ENCODE measurements around a stretch of chr17.

- RRBS, result no CpG with 5 or more reads among the region's 3 CpGs
These were observed 26.4 kb downstream of the STAT3 start for GRCh38 chr17:42361858-42362315.

DNA sequence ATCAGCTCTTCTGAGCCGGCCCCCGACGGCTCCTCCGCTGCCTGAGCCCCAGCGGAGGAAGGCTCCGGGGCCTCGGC, 251 bp downstream of the CAVIN1 start:
- RRBS, result 2% methylated on average over 6 of the region's 7 CpGs

GRCh38 chr17:42456363-42457172, 2.1 kb upstream of the ATP6V0A1 start:
- RRBS, result no CpG with 5 or more reads among the region's 3 CpGs

GRCh38 chr17:42490316-42490741, 31.7 kb downstream of the ATP6V0A1 start:
- RRBS, result no CpG with 5 or more reads among the region's 1 CpG

DNA sequence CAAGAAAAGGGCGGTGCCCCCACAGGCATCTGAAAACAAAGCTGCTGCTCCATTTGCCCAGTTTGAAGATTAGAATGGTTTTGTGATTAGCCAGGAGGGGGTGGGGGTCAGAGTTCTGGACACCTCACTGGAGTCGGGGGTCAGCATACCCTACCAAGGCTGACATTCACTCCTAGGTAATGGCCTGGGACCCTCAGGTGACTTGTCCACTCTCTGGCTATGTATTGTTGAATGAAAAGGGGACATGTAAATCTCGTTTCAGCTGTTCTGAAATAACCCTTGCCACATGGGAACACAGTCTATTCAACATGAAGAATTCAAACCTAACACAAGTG, 16.8 kb upstream of the NAGLU start:
- RRBS, result no CpG with 5 or more reads among the region's 3 CpGs

- RRBS, result no CpG with 5 or more reads among the region's 10 CpGs
These were observed 898 bp downstream of the NAGLU start for GRCh38 chr17:42536927-42537351.

DNA sequence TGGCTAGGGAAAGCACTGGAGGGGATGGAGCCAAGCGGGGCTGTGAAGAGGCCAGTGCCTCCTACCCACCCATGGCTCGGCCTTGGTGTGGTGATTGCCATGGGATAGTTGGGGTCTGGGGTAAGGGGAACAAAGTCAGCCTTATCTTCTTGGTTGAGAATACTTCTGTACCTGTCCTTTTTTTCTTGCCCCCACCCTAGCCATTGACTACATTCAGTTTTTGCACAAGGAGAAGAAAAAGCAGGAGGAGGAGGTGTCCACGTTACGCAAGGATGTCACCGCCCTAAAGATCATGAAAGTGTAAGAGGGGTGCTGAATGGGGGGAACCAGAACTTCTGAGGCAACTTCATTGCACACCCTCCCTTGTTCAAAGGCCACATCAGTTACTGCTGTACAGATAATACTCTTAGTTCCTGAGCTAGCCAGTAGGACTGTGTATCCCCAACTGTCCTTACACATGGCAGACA, 2.4 kb downstream of the MLX start:
- RRBS, result no CpG with 5 or more reads among the region's 5 CpGs

DNA sequence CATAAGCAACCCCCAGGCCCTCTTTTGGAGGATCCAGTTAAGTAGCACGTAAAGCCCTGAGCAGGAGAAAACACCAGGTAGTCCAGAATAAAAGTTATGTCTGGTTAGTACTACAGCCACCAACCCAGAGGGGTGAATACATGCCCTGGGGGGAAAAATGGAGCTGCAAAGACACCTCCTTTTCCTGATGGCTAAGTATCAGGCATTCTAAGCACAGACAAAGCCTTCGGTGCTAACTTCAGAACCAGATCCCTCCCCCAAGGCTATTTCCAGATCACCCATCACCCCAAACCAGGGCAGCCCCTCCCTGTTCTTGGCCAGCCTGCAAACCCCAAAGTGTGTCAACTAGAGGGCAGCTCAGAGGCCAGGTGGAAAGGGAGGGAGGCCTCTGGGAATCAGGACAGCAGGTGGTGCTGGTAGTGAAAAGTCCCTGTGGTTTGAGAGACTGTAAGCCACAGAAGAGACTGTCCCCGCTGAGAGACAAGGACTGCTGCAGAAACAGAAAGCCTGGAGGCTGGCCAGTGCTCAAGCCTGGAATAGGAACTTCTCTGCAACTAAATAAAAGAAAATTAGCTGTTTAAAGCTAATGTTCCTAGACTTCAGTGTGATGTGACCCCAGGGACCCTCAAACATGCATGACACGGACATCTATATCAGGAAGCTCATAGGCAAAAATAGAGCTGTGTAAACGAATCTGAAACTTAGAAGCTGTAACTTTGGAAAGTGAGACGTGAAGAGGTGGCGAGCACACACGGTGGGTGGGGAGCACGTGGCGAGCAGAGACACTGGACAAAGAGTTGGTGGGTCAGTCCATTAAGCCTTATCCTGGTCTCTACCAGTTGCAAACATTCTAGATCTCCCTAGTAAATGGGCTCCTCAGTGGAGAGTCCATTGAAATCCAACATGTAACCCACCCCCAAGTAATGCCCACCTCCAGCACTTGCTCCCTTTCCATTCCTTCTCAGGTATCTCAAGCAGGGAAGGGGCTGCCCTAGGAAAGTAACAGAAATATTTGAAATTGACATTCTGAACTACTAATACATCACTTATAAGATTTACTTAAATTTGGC, 9.2 kb downstream of the TUBG1 start:
- RRBS, result no CpG with 5 or more reads among the region's 10 CpGs

DNA sequence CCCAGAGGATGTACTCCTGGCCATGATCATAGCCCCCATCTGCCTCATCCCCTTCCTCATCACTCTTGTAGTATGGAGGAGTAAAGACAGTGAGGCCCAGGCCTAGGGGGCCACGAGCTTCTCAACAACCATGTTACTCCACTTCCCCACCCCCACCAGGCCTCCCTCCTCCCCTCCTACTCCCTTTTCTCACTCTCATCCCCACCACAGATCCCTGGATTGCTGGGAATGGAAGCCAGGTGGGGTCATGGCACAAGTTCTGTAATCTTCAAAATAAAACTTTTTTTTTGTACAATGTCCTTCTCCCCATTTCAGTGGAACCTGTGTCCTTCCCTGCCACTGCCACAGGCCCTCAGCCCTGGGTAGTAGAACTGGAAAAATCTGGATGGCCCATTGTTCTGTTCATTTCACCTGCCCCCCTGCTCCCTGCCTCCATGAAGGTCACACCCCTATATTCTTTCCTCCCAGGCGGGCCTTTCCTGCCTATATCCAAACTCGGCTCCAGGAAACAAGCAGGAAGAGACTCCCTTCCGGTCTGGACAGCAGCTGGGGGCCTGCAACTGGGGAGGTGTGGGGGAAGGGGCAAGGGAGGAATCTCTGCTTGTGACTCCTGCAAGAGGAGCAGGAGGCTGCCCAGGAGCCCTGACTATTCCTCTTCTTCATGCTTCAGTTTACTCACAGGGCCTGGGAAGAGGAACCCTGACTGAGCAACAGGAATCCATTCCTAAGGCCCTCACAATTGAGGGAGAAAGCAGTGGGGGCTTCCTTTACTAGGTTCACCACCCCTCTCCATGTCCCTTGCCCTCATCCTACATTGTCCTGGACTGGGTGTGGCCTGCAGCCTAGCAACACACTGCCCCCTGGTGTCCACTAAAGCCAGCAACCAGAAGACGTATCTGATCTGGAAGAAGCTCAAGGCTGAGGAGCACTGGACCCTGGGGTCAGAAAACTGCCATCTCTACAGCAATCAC, 2.0 kb downstream of the RAMP2 start:
- RRBS, result no CpG with 5 or more reads among the region's 5 CpGs

GRCh38 chr17:42773643-42773981, 363 bp downstream of the VPS25 start:
- RRBS, result 2% methylated on average over 5 of the region's 18 CpGs

DNA sequence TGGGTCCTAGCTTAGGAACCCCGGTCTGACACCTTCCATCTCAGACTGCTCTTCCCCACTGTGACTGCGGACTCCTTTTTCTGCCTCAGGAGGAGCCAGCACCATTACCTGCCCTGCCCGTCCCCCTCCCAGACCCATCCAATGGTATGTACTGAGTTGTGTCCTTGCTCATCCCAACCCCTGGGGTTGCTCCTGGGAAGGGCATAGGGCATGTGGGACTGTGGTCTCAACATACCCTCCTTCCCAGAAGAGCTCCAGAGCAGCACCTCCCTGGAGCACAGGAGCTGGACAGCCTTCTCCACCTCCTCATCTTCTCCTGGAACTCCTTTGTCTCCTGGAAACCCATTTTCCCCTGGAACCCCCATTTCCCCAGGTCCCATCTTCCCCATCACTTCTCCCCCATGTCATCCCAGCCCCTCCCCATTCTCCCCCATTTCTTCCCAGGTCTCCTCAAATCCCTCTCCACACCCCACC, 3.9 kb downstream of the COA3 start:
- RRBS, result no CpG with 5 or more reads among the region's 3 CpGs

DNA sequence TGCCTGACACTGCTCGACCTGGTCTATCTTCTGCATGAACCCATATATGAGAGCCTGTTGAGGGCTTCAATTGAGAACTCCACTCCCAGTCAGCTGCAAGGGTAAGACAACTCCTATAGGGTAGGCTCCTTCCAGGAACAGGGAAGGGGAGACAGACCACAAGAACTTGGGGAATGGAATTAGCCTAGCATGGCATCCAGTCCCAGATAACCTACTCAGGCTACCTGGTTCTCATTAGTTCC, 8.0 kb downstream of the CNTD1 start:
- RRBS, result no CpG with 5 or more reads among the region's 1 CpG

DNA sequence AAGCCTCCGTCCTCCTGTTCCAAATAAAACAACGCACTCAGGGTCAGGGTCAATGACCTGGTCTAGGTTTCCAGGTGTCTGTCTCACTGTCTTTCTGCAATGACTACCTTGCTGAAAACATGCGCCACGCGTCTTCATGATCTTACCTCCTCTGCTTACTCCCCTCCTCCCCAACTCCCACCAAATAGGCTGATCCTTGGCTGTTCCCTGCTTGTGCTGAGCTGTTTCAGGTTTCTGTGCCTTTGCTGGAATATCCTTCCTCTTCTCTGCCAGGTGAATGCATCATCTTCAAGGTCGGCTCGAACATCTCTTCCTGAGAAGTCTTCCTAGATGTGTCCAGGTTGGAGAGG, 14.8 kb downstream of the AOC3 start:
- RRBS, result no CpG with 5 or more reads among the region's 7 CpGs

GRCh38 chr17:42877933-42878406, 22.6 kb upstream of the G6PC1 start:
- RRBS, result no CpG with 5 or more reads among the region's 15 CpGs

DNA sequence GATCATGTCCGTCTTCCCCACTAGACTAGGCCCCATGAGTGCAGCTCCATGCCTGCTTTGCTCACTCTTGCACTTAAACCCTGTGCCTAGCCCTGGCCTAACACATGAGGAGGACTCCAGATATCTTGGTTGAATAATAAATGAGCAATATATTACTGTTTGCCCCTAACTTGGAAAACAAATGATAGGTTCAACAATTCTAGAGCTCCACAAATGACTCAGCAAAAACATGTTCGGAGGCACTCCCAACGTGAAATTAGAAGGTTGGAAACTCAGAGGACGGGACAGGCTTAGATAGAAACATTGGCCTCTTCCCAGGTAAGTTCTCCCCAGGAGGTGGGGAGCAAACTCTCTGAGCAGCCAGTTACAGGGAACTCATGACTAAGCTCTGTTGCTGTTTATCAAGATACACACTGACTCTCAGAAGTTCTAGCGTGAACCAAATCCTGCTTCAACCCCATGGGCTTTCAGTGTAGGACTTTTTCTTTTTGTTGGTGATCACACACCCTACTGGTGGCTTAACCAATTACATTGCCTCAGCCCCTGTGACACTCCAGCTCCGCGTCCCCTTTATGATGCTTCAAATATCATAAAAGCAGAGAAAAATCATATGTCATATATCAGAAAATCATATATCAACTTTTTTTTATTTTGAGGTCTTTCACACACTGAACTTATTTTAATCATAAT, 28.5 kb downstream of the G6PC1 start:
- RRBS, result no CpG with 5 or more reads among the region's 7 CpGs

DNA sequence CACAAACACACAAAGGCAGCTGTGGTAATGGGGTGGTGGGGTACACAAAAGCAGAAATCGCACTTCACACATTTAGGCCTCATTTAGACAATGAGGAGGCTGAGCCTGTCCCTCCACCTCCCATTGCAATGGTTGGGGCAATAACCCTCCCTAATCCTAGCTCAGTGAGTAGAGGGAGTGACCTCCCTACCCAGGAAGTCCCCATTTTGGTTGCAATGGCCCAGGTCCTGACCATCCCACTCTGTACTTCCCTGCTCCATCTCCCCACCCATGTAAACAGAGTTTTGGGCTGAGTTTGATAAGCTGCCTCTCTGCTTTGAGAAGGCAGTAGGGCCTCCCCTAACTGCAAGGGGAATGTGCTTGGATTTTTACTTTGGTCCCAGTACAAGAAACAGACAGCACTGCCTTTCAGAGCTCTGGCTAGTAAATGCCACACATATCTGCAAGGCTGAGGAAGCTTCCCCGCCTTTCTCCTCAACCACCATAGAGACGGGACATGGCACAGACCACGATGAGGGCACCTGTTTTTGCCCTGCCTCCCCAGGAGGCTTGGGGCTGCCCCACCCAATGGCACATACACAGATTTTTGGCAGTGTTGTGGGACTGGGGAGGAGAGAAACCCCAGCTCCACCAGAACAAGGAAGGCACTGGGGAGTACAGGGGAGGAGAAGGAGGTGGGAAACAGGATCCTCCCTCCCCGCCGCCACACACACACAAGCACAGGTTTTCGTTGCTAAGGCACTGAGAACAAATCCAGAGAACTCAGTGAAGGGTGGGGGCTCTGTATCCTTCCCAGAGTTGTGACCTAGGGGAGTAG, 7.3 kb downstream of the VAT1 start:
- RRBS, result no CpG with 5 or more reads among the region's 7 CpGs

DNA sequence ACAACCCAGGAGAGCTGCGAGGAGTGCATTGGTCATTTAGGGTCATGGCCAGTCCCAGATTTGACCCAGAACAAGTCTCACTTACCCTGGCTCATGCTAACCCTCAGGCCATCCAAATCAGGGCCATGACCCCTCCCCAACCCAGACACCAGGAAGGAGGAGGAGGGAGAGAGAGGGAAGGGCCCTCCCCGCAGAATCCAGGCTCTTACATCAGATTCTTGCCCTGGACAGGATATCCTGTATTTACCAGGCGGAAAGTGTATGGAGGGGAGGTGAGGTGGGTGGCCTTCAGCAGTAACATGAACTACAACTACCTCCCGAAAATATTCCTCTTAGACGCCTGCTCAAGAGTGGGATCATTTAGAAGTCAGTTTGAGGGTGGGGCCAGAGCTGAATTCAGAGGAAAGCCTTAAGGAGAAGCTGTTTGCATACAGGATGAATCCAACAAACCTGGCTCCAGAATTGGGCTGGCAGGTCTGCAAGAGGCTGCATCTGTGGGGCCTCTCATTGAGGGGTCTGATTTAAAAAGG, 2.1 kb downstream of the VAT1 start:
- RRBS, result no CpG with 5 or more reads among the region's 5 CpGs

GRCh38 chr17:43290157-43290543, 61.7 kb upstream of the CCDC200 start:
- RRBS, result no CpG with 5 or more reads among the region's 27 CpGs

DNA sequence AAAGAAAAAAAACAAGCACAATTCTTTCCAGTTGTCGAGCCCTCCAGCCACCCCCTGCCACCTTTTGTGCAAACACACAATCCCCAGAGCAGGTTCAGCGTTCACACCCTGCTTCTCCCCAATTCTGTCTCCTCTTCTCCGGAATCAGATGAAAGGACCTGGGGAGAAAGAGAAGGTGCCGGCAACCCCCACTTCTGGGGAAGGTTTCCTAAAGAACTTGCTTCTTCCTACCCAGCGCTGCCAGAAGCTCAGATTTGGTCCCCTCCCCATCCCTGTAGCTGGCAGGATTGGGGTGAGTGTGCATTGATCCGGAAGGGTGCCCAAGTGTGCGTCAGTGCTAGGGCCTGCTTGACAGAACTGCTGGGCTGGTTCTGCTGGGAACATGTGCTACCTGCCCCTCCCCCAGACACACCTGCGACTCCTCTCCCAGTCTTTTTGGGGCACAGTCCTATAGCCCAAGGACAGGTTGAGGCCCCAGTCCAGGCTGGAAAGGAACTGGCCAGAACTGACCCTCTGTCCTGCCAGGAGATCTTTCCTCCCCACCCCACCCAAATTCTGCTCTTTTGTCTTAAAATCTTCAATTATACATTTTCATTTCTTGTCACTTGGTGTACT, 3.3 kb downstream of the ARL4D start:
- RRBS, result 100% methylated on average over 1 of the region's 8 CpGs

GRCh38 chr17:43417480-43417905, 18.7 kb downstream of the ARL4D start:
- RRBS, result no CpG with 5 or more reads among the region's 9 CpGs